ENCODE measurements around the genes DISP2 and RHOV.

DNA sequence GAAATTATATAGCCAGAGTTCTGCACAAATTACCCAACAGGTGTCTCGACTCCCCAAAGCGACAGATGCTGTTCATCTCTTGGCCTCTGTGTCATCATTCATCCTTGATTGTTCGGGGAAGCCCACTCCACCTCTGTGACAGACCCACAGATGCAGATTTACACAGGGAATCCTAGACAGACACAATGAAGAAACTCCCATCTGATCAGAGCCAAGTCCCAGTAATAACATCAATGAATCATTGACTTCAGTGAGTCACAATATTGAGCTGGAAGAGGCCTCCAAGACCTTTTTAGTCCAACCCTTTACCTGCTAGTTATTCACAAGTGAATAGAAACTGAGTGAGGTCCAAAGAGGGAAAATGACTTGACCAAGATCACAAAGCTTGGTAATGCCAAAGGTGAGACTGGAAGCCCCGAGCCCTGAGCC is 7.9 kb upstream of the SRP14 start:
- PRO-cap = unidirectional peak, minus-strand start at position 187 of the sequence

GRCh38 chr15:40091550-40092636 is 16.8 kb downstream of the BMF start:
- PRO-cap = no peak

- PRO-cap = unidirectional peak, plus-strand start at chr15:40098193
Measured at GRCh38 chr15:40097661-40098482, 10.8 kb downstream of the BMF start.

DNA sequence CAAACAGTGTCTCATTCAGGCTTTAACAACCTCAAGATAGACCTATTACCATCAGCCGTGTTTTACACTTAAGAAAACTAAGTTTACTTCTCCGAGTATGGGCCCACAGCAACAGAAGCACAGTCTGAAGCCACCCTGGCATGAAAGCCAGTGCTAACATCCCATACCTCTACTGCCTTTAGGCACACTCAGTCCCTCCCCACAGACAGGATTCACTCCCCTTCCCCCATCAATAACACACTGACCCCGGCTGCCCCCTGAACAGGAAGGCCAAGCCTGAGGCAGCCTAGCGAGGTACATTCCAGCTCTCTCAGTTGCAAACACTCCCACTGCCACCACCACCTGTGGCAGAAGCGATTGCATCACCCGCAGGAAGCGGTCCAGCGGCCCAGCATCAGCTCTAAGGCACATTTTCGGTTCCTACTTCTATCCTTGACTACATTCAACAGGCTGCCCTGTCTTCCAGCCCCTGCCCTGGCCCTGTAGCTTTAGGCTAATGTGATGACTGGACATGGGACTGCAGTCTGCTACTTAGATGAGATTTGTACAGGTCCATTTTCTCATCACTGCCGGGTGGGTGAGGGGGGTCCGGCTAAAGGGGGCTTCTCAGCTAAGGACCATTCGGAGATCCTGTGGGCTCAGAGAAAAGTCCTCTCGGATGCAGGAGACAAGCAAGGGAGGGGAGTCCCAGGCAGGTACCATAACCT is 7.1 kb upstream of the BMF start:
- PRO-cap = no peak

DNA sequence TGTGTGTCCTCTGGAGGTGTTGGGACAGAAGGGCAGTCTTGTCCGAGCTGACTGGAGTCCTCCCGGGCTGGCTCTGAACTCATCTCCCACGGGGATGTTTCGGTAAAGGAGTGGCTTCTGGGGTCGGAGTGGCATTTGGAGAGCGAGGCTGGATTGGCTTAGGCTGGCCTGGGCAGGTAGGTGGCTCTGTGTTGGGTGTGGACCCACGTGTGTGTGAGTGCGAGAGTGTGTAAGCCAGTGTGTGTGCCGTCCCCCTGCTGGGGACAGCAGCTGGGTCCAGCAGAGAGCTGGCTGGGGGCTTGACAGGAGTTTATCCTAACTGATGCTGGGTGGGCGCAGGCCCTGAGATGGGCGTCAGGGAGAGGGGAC is 748 bp downstream of the PAK6 start:
- PRO-cap = no peak

DNA sequence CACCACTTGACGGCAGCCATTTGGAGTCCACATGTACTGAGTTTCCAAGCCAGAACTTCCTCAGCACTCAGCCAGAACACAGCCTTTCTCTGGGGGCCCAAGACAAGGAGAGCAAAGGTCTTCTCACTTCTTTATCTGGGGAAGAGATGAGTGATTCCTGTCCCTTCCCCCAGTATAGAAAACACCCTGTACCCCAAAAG is 12.7 kb downstream of the PAK6 start:
- PRO-cap = no peak

GRCh38 chr15:40290528-40291933 is 8.2 kb upstream of the ANKRD63 start:
- PRO-cap = no peak

DNA sequence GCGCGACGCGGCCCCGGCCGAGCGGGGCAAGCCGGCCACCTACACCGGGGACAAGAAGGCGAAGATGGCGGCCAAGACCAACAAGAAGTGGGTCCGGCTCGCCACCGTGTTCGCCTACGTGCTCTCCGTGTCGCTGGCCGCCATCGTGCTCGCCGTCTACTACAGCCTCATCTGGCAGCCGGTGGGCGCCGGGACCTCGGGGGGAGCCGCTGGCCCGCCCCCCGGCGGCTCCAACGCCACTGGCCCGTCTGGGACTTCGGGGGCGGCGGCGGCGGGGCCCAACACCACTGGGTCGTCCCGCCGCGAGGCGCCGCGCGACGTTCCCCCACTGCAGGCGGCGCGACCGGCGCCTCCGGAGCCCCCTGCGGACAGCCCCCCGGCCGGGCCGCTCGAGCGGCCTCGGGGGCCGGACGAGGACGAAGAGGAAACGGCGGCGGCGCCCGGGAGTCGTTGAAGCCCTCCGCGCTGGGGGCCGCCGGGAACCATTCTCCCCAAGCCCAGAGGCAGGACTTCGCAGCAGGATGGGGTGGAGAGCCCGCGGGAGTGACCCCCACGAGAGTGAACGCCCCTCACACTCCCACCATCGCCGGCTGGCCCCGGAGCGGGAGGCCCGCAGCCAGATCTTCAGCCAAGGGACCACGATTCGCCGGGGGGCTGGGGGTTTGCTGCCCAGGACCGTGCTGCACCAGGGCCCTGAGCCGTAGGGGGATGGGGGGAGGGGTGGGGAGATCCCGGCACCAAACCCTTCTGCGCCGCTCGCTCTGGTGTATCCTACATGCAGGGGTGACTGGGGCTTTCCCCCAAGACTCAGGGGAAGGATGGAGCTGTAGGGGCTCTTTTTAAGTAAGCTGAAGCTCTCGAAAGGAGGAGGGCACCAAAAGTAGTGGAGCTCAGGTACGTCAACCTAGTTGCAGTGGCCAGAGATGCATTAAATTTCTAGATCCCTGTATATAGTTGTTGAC is 853 bp downstream of the INAFM2 start:
- PRO-cap = unidirectional peak, minus-strand start at position 490 of the sequence

DNA sequence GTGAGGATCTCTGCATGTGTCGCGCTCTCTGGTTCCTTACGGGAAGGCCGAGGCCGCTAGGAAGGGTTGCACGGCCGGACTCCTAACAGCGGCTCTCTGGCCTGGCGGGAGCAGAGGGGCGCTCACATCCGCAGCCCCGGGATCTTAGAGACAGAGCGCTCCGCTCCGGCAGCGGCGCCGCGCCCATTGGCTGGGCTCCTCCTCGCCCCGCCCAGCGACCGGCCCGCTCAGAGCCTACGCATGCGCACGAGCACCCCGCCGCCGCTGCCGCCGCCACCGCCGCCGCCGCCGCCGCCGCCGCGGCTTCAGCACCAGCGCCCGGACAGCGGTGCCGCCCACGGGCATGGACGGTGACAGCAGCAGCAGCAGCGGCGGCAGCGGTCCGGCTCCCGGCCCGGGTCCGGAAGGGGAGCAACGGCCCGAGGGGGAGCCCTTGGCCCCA is at the start of gene DISP2:
DISP2 (plus strand) TSS at position 241 of the 442 bp plus-strand sequence.
- PRO-cap = bidirectional peak, plus-strand start at position 102 of the sequence, minus-strand start at position 146 of the sequence

- PRO-cap = no peak
Measured at GRCh38 chr15:40389428-40390516, 7.3 kb downstream of the KNSTRN start.

GRCh38 chr15:40695299-40695931 is 441 bp downstream of the RAD51 start:
- PRO-cap = no peak

GRCh38 chr15:40744209-40744599 is 10.8 kb downstream of the RMDN3 start:
- PRO-cap = no peak

DNA sequence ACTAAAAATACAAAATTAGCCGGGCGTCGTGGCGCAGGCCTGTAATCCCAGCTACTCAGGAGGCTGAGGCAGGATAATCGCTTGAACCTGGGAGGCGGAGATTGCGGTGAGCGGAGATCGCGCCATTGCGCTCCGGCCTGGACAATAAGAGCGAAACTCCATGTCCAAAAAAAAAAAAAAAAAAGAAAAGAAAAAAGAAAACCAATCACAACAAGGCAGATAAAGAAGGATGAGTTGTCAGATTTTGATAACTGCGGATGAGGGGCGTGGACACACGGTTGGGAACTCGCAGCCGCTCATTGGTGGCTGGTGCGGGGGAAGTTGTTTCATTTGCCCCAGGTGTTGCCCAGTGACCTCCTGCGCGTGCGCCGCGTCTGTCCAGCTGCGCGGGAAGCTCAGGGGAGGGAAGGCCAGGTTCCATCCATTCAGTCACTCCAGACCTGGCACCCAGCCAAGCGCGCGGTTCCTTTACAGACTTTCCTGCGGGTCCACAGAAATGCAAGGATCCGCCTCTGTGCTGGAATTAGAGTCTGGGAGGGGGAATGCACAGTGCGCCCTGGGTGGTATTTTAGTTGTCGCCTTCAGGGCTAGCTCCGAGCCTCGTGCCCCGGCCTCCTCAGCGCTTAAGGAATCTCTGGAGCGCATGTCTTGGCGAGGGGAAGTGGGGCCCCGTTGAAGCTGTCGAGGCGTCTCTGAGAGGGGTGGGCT is 769 bp upstream of the GCHFR start:
- PRO-cap = unidirectional peak, plus-strand start at position 381 of the sequence

GRCh38 chr15:40873563-40874529 is at the start of gene RHOV:
TSS of gene RHOV (minus strand) at chr15:40874234.
- PRO-cap = bidirectional peak, plus-strand start at chr15:40873774, minus-strand start at chr15:40873698; bidirectional peak, plus-strand start at chr15:40874369, minus-strand start at chr15:40874226

DNA sequence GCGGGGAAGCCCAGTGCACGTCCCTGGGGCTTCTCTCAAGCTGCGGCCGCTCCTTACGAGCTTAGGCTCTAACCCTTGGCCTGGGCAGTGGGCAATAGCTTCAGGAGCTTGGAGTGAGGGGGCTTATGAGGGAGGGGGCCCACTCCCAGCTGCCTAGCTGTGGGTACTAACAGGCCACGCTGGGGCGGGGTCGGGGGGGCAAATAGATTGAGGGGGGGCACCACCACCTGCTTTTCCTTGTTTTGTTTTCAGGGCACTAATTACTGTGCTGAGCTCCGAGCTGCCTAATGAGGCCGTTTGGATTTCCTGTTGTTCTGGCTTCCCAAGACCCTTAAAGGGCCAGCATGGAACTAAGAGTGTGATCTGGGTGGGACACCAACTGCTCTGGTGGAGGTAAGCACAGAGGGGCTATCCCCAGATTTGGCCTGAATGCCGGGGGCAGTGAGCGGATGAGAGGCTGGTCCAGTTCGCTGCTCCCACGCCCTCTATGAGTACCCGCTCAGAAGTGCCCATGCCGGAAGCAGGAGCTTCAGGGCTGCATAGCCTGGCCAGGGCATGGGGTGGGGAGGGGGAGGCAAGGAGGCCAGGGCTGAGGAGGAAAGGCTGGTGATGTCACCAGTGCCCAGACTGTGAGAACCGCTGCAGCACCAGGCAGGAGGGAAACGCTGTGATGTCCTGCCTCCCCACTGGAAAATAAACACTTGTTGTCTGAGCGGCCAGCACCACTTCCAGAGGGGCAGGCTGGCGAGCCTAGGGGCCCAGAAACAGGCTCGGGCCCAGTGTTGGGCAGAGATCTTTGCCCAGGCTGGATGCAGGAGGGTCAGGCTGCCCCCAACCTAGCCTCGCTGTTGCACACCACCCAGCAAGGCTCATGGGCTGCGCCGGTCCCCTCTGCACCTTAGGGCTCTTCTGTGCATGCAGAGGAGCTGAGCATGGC is 11.1 kb upstream of the DLL4 start:
- PRO-cap = no peak

- PRO-cap = unidirectional peak, minus-strand start at chr15:40927088
Measured at GRCh38 chr15:40926853-40927328, 2.2 kb upstream of the DLL4 start.

GRCh38 chr15:40928515-40928766 is 699 bp upstream of the DLL4 start:
- PRO-cap = bidirectional peak, plus-strand start at chr15:40928572, minus-strand start at chr15:40928481

GRCh38 chr15:40932631-40933102 is 3.5 kb downstream of the DLL4 start:
- PRO-cap = unidirectional peak, minus-strand start at chr15:40932738; unidirectional peak, minus-strand start at chr15:40932785

DNA sequence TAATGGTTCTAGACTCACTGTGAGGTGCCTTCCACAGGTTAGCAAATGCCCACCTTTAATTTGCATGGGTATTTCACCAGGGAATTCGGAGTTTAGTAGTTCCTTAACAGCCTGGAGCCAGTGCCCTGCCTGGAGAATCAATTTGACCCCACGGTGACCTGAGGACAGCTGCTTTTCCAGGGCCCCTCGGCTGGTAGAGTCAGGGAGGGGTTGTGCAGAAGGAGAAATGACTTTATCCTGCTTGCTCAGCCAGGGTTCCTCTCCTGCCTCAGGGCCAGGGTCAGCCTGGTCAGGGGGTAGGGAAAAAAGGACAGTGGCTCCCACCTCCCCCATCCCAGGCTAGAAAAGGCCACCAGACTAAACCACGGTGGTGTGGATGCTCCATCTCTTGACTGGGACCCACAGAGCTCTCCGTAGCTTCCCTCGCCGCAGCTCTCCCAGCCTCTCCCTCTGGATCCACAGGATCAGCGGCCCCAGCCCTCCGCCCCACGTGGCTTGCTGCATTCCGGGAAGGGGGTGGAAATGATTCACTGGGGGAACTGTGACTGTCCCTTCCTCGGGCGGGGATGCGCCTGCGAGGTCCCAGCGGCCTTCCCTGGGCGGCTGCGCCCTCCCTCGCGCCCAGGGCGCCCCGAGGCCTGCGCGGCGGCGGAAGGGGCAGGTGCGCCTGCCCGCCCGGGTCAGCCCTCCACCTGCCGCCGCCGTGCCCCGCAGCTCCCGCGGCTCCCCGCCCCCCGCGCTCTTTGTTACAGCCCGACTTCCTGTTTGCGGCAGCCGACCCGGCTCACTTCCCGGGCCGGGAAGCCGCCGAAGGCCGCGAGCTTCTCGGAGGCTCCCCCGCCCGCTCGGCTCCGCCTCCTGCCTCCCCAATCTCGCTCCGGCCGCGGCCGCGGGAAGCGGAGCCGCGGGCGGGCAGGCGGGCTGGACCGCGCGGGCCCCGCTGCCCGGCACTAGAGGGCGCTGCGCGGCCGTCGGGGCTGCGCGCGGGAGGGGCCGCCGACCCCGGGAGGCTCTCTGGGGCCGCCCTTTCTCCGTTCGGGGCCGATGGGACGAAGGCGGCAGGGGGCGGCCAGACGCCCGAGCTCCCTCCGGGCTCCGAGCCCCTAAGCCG is 11.8 kb upstream of the CHAC1 start:
- PRO-cap = bidirectional peak, plus-strand start at position 1,044 of the sequence, minus-strand start at position 450 of the sequence

- PRO-cap = no peak
Measured at GRCh38 chr15:40957142-40958083, 4.1 kb downstream of the CHAC1 start.